ENCODE measurements around a stretch of chr3.

DNA sequence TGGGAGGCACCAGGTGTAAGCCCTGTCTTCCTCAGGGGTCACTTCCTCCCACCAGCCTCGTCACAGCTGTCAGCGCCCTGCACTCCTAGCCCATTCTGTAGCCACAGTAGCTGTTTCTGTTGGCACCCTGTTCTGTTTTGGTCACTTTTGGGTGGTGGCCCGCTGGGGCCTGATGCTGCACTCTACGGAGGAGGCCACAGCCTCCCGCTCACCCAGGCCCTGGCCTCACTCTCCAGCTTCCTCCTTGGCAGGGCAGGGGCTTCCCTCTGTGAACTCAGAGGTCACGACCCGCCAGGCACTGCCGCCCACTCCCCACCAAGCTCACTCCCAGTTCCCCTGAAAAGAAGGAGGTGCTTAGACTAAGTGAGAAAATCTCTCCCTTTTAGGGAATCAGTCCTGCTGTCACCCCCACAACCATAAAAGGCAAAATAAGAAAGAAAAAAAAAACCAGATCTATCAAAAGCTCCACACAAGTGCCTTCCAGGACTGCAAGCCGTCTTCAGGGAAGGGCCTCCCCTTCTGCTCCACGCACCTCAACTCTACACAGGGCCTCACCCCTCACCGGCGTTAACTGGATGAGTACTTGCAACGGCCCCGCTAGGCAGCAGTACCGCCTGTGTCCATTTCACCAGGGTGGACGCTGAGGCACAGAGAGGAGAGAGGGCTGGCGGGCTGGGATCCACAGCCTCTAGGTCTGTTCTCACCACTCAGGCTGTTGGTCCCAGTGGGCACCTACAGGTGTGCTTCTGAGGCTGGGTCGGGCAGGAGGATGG lies 68.2 kb downstream of the MGLL start:
- PRO-cap = no peak

- PRO-cap = no peak
Measured at GRCh38 chr3:127775425-127776540, 46.5 kb downstream of the MGLL start.

- PRO-cap = bidirectional peak, plus-strand start at chr3:127787487, minus-strand start at chr3:127787127
Measured at GRCh38 chr3:127786797-127788074, 35.1 kb downstream of the MGLL start.

DNA sequence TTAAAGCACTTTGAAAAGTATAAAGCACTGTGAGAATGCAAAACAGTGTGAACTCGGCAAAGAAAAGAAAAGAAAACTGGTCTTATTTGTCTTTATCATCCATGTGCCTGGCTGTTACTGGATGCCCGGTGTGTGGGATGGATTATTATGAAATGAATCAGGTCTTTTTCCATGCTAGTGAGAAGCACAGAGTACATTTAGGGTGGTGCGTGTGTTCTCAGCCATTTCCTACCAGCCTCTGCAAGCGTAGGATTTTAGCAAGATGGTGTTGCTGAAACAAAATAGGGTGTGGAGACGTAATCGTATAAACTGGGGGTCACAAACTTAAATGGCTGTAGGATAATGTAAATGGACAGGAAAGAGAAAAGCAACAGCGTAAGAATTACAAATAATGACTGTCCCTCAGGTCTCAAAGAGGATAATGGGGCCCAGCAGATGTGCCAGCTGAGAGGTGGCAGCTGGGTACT lies 1.1 kb downstream of the KBTBD12 start:
- PRO-cap = no peak

DNA sequence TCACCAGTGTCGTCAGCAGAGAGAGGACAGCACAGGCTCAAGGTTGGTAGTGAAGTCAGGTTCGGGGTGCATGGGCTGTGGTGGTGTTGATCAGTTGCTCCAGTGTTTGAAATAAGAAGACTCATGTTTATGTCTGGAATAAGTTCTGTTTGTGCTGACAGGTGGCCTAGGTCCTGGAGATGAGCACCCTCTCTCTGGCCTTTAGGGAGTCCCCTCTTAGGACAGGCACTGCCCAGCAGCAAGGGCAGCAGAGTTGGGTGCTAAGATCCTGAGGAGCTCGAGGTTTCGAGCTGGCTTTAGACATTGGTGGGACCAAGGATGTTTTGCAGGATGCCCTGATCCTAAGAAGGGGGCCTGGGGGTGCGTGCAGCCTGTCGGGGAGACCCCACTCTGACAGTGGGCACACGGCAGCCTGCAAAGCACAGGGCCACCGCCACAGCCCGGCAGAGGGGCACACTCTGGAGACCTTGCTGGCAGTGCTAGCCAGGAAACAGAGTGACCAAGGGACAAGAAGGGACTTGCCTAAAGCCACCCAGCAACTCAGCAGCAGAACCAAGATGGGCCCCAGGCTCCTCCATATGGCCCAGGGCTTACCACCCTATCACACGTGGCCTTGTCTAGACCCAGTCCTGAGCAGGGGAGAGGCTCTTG lies 18.6 kb downstream of the SEC61A1 start:
- PRO-cap = no peak

GRCh38 chr3:128112240-128113190 lies 11.1 kb downstream of the RUVBL1 start:
- PRO-cap = no peak

DNA sequence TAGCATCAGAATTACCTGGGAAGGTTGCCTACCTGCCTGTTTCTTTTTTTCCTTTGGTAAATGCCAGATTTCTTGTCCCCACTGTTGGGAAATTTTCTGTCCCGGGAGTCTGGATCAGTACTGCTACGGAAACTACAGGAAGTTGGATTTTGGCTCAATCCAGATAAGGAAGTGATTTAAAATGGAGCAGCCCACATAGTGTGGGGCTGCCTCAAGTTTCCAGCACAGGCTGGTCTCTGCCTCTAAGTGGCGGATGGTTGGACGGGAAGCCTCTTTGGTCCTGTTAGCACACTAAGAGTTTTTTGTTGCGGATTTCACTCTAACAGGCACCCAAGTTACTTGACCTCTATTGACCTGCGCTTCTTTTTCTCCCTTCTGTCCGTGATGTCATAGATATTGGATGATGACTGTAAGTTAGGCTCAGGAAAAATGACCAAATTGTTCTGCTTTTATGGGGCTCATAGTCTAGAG lies 54.7 kb downstream of the EEFSEC start:
- PRO-cap = no peak

DNA sequence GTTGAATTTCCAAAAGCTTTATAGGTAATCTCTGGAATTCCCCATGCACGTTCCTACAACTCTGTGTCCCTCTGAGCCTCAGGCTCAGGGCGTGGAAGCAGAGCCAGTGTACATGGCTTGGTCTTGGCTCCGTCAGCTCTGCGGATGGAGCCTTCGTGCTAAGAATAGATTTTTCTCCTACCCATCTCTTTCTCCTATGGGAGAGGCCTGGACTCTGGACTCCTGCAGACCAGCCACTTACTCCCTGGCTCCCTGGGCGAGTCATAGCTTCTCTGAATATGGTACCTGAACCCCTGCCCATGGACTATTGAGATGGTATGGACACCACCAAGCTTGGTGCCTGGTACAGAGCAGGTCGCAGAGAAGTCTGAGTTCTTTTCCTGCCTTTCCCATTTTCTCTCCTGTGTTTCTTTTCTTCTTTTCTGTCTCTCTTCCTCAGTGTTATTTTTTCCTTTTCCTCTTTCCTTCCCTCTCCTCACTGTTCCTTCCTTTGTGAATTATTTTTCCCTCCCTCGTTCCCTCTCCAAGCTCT lies 100.0 kb downstream of the EEFSEC start:
- PRO-cap = no peak

DNA sequence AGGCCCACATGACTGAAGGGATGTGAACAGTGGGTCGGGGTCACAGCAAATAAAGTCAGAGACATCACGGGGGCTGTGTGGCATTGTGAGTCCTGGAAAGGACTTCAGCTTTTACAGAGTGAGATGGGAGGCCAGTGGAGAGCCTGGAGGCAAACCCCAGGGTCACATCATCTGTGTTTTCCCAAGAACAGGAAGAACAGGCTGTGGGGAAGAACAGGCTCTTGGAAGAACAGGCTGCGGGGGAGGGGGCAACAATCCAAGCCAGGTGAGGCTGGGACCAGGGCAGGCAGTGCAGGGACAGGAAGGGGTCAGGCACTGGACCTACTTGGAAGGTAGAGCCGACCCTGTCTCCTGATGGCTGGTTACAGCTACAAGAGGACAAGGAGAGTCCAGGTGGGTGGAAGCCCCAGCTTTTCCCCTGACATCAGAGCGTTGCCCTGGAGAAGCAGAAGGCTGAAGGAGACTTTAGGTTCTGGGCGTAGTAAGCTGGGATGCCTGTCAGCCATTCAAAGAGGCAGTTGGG lies 131.1 kb downstream of the DNAJB8 start:
- PRO-cap = no peak

DNA sequence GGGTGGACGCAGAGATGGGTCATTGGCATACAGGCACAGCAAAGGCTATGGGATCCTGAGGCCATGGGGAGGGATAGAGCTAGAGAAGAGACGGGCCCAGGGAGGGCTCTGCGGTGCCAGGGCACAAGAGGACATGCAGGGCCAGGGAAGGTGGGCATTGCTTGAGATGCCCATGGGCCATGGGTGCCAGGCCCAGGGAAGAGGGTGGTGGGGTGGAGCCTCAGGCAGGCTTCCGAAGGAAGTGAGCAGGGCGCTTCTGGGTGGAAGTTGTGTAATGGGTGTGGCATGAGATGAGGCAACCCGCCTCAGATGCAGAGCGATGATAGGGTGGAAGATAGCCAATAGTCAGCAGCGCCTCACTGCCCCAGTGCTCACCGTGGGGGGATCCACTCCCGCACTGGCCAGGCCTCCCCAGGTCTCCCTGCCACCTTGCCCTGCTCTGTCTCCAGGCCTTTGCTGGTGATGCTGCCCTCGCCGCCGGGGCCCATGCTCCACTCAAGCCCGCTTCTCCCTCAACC lies 51.5 kb downstream of the DNAJB8 start:
- PRO-cap = no peak

- PRO-cap = no peak
Measured at GRCh38 chr3:128481377-128482673, 11.2 kb downstream of the GATA2 start.

- PRO-cap = no peak
Measured at GRCh38 chr3:128491019-128491333, 2.0 kb downstream of the GATA2 start.

GRCh38 chr3:128554125-128554568 lies 61.1 kb upstream of the GATA2 start:
- PRO-cap = no peak

- PRO-cap = no peak
Measured at GRCh38 chr3:128768114-128768847, 42.3 kb downstream of the RAB7A start.

GRCh38 chr3:128864320-128865026 lies 14.9 kb upstream of the ACAD9 start:
- PRO-cap = no peak

- PRO-cap = no peak
Measured at GRCh38 chr3:128993166-128993851, 567 bp downstream of the CFAP92 start.

GRCh38 chr3:128998518-128998987 lies 2.6 kb upstream of the EFCC1 start:
- PRO-cap = no peak

- PRO-cap = no peak
Measured at GRCh38 chr3:129002965-129003242, 1.8 kb downstream of the EFCC1 start.

DNA sequence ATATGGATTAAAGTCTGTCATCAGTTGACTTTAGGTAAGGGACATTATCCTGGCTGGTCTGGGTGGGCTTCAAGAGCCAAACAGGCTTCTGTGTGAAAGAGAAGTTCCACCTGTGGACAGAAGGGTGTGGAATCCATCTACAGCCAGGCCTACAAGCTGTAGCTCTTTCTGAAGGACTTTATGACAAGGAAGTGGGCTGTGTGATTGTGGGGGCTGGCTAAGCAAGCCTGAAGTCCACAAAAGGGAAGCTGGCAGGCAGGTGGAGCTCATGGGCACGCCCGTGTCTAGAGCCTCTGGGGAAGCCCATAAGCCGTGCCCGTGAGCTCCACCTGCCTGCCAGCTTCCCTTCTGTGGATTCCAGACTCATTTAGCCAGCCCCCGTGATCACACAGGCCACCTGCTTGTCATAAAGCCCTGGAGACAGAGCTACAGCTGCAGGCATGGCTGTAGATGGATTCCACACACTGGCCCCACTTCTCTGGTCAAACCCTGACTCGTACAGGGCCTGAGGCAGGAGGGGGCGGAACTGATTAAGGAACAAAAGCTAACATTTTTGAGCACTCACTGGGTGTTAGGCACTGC lies 15.2 kb downstream of the EFCC1 start:
- PRO-cap = no peak

DNA sequence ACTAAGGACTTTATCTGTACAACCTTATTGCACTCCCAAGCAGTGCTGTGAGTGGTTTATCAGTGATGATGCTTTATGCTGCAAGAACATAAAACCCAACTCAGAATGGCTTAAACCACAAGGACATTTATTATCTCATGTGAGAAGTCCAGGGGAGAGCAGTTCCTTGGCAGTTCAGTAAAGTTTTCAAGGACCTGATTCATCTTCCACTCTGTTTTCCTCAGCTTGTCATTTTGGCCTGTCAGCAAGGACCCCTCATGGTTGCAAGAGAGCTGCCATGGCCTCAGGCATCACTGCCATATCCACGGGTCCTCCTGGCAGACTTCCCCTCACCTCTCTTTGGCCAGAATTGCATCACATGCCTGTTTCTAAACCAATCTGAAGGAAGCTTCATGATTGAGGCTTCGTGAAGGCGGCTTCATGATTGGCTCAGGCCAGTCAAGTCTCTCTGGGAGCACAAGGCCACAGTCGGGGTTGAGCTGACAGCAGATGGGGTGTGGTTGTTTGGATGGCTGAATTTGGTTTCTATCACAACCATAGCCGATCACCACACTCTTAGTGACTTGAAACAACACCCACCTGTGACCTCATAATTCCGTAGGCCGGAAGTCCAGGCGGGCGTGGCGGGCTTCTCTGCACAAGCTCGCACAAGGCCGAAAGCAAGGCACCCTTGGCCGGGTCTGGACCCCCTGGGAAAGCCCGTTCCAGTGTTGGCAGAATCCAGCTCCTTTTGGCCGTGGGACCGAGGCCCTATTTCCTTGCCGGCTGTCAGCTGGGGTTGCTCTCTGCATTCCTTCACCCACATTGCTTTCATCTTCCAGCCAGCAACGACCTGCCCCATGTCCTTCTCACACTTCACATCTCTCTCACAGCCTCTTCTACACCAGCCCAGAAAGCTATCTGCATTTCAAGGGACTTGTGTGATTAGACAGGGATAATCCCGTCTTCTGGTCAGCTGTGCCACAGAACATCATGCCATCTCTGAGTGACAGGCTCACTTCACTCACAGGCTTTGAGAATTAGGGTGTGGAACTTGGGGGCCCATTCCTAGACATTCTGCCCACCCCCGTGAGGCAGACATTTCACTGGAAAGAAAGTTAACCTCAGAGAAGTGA lies 16.1 kb downstream of the EFCC1 start:
- PRO-cap = no peak

Data from ureter (tissue), 1 donor.